A549 (cell line): ENCODE results near the genes HCFC1 and OPN1LW.

DNA sequence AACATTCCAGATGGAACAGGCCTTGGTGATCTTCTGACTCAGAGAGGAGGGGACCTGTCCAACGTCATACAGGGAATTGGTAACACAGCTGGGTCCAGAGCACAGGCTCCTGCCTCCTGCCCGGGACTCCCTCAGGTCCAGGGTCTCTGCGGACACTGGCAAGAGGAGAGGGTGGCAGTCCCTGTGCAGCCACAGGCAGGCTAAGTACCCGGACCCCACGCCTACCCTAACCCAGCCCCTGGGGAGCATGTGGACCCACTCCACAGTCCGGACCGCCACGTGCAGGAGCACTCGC lies 10.3 kb downstream of the CCNQ start:
- PRO-cap = no peak
CAGE:
- cytosol, long polyA plus RNA = no peak
- long polyA plus RNA = no peak
- nucleus, long polyA plus RNA = no peak

GRCh38 chrX:153684835-153685713 lies 2.7 kb upstream of the SLC6A8 start:
- PRO-cap = no peak
CAGE:
- cytosol, long polyA plus RNA = no peak
- long polyA plus RNA = no peak
- nucleus, long polyA plus RNA = no peak

DNA sequence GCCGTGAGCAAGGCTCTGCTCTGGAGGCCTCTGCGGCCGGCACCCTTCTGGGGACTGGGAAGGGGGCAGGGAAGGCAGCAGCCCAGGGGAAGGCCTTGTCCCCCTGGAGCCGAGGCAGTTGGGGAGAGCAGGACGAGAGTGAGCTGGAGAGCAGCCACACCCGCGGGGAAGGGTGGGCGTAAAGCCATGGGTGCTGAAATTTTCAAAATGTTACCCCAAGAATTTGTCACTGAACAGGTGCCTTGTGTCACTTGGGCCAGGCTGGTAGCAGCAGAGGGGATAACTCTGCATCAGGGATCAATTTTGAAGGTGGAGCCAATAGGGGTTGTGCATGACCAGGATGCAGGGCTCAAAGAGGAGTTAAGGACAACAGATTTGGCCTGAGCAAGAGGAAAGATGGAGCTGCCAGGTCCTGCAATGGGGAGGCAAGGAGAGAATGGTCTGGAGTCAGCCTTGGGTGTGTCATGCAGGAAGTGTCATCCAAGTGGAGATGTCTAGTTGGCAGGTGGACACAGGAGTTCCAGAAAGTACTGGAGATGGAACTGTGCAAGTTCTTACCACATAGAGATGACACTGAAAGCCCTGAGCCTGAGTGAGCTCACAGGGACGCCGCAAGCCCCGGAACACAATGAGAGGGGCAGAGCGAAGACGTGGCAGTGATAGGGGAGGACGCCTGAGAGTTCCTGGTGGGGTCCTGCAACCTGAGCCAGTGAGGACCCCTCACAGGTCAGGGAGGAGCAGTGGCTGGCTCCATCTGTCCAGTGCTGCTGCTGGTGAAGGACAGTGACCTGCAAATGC lies 9.1 kb downstream of the SLC6A8 start:
- PRO-cap = no peak
CAGE:
- cytosol, long polyA plus RNA = no peak
- long polyA plus RNA = no peak
- nucleus, long polyA plus RNA = no peak

GRCh38 chrX:153706519-153707307 lies 17.5 kb downstream of the BCAP31 start:
- PRO-cap = no peak
CAGE:
- cytosol, long polyA plus RNA = no peak
- long polyA plus RNA = no peak
- nucleus, long polyA plus RNA = no peak

GRCh38 chrX:153740535-153740974 lies 15.9 kb downstream of the ABCD1 start:
- PRO-cap = no peak
CAGE:
- cytosol, long polyA plus RNA = no peak
- long polyA plus RNA = no peak
- nucleus, long polyA plus RNA = no peak

- PRO-cap = no peak
CAGE:
- cytosol, long polyA plus RNA = no peak
- long polyA plus RNA = no peak
- nucleus, long polyA plus RNA = no peak
Measured at GRCh38 chrX:153830560-153830776, 124 bp upstream of the PDZD4 start.

GRCh38 chrX:153900661-153901404 lies 3.6 kb upstream of the AVPR2 start:
- PRO-cap = no peak
CAGE:
- cytosol, long polyA plus RNA = no peak
- long polyA plus RNA = no peak
- nucleus, long polyA plus RNA = no peak

DNA sequence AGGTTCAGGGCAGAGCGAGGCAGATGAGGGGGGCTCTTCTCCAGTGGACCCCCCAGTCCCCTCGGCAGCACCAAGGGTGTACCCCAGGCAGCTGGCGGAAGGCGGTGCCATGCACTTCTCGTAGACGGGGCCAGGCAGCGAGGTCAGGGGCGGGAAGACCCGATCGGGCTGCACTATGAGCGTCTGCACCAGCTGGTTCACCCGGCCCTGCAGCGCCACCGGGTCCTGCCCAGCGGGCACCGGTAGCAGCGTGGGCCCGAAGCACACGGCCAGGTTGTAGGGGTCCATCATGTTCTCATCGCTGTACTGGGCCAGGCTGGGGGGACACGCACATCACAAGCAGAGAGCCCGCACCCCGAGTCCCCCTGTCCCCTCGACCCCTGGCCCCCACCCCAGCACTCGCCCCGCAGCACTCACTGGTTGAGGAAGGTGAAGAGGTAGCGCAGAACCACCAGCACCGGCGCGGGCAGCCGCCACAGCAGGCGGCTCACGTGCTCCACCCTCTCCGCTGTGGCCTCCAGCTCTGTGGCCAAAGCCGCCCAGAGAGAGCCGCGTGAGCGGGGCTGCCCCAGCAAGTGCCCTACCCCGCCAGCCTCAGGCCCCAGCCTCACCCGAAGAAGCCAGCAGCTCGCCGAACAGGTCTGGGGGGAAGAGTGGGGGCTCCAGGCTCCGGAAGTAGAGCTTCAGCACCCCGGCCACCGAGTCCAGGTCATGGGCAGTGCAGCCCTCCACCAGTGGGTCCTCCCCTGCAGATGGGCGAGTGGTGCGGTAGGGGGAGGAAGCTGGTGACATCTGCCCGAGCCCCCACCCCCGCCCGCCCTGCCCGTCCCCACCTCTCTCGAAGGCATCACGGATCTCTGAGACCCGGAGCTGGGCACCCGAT lies 5.9 kb downstream of the AVPR2 start:
- PRO-cap = no peak
CAGE:
- cytosol, long polyA plus RNA = no peak
- long polyA plus RNA = no peak
- nucleus, long polyA plus RNA = no peak

GRCh38 chrX:153934157-153934644 lies 636 bp downstream of the NAA10 start:
- PRO-cap = no peak
CAGE:
- cytosol, long polyA plus RNA = no peak
- long polyA plus RNA = no peak
- nucleus, long polyA plus RNA = no peak

DNA sequence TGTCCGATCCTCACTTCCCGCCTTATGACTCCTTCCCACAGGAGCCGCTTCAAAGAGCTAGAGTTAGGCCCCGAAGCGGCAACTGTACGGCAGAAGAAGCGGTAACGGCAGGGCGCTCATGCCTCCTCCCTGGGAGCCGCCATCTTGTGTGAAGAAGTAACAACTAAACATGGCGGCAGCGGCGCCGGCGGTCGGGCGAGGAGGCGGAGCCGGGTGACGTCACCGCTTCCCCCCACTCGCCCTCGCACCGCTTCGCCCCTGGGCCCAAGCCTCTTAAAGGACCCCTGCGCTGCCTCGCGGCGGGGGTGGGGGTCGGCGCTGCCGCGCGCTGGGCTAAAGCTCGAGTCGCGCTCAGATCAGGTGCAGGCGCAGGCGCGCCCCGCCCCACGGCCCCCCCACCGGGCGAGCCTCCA lies at the start of gene HCFC1:
Gene HCFC1, minus strand, starts transcription at position 150 of the 413 bp plus-strand sequence.
- PRO-cap = bidirectional peak, plus-strand start at position 276 of the sequence, minus-strand start at position 151 of the sequence
CAGE:
- cytosol, long polyA plus RNA = start-site peak on the minus strand centred at position 152 of the sequence, 45 bp wide, 138 and 283 reads in 2 replicates
- long polyA plus RNA = no peak
- nucleus, long polyA plus RNA = start-site peak on the minus strand centred at position 34 of the sequence, 218 bp wide, 30 and 127 reads in 2 replicates

DNA sequence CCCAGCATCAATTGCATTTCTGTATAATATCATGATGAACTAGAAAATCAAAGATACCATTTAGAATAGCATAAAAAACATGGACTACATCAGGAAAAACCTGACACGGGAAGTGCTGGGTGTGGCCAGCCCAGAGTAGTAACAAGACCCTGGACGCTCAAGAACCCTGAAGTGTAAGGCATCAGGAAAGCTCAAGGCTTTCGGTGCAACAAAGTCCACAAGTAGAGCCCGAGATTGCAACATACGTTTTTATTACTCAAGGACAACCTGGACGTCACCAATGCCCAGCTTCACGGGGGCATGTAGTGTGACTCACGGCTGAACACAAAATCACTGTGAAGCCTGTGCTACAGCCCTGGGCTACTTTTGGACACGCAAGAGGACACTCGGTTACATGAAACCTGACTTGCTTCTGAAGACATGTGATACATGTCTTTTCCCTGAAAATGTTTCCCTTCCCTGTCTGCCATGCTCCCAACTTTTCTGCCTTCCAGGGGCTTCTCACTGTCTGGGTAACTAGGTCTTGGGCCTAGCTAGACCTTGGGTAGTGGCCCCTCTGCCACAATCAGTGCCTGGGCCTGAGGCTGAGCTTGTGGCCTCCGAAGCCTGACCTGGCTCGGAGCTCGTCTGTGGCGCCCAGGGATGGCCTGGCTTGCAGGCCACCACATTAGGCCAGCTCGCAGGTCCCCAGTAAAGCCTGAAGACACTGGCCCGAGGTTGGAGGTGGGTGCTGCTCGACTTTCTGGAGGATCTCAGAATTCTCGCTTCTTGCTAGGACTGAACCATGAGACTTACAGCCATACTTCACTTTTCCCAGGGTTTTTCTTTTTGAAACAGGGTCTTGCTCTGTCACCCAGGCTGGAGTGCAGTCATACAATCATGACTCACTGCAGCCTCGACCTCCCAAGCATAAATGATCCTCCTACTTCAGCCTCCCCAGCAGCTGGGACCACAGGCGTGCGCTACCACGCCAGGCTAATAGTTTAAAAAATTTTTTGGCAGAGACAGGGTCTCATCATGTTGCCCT lies 9.1 kb downstream of the IRAK1 start:
- PRO-cap = no peak
CAGE:
- cytosol, long polyA plus RNA = no peak
- long polyA plus RNA = no peak
- nucleus, long polyA plus RNA = no peak

DNA sequence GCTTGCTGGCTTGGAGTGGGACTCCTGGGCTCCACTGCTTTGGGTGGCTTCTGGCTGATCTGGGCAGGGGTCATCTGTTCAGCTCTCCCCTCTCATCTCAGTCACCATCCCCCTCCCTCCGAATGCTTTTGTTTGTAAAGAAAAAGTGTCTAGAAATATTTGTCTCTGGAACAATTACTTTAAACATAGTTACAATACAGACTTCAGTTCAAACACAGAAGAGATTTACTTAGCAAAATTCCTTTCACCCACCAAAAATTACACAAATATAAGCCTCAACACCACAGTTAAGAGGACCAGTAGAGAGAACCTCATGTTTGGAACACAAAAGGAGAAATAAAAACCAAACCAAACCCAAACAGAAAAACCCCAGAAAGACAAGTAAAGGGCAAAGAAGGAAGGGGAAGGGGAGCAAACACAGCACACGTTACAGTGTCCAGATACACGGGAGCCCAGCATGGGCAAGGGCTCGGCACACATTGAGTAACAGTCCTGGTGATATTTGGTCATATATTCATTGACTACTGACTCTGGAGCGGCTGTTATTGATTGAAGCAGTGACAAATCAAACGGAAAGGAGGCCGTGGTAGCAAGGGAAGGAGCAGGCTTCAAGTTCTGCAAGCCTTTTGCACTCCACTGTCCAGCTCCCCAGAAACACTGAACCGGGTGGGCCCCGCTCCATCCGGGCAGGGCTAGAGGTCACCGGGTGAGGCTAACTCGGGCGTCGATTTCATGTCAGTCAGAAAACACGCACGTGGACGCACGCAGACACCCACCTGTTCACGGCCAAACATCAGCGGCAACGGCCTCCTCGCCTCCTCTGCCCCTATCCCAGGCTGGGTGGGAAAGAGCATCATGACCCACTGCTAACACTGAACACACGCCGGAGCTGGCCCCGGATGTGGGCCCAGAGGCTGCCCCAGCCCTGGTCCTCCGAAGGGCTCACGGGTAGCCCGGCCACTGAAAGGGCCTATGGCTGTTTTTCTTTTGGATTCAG lies 3.6 kb upstream of the IRAK1 start:
- PRO-cap = no peak
CAGE:
- cytosol, long polyA plus RNA = no peak
- long polyA plus RNA = no peak
- nucleus, long polyA plus RNA = no peak

- PRO-cap = no peak
CAGE:
- cytosol, long polyA plus RNA = no peak
- long polyA plus RNA = no peak
- nucleus, long polyA plus RNA = no peak
Measured at GRCh38 chrX:154116252-154116866, 18.8 kb upstream of the MECP2 start.

GRCh38 chrX:154143999-154144493 lies at the start of gene OPN1LW:
TSS of gene OPN1LW (plus strand) at chrX:154144243.
- PRO-cap = no peak
CAGE:
- cytosol, long polyA plus RNA = no peak
- long polyA plus RNA = no peak
- nucleus, long polyA plus RNA = no peak

DNA sequence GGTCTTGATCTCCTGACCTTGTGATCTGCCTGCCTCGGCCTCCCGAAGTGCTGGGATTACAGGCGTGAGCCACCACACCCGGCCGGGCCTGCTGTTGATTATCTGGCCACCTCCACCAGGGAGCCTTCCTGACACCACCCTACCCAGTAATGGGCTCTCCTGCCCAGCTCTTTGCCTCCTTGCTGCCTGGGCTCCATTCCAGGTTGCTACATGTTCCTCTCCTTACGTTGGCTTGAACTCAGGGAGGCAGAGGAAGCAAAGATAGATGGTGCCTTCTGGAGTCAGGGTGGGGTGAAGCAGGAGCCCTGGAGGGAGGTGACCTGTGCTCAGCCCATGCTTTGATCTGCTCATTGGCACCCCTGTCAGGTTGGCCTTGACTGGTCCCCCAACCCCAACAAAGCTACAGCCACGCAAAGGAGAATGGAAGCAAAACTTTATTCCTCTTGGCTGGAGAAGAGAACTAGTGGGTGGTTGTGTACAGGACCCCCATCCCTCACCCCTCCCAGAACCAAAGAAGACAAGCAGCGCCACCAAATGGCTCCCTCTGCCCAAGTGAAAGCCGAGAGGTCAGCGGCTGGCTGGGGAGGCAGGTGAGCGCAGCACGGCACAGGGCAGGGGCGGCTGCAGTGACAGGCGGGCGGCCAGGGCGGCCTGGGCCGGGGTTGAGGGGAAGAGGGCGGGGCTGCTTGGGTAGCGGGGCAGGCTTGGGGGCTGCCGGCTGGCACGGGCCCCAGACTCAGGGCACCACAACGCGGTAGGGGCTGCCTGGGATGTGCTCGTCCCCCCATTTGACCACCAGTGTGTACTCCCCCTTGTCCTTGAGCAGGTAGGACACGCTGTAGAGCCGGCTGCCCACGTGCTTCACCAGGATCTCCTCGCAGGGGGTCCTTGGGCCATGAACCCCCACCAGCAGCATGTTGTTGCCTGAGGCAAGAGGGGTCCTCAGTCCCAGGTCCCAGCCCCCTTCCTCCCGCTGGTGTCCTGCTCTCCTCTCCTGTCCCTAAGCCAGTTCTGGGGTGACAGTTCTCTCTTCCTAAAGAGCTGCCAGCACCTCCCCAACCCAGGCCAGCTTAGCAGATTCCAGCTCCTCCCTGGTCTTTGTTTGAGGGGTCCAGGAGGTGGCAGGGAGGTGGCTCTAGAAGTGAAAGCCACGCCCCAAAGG lies 25.9 kb downstream of the FLNA start:
- PRO-cap = no peak
CAGE:
- cytosol, long polyA plus RNA = no peak
- long polyA plus RNA = no peak
- nucleus, long polyA plus RNA = no peak

GRCh38 chrX:154364194-154365003 lies 10.0 kb downstream of the FLNA start:
- PRO-cap = no peak
CAGE:
- cytosol, long polyA plus RNA = no peak
- long polyA plus RNA = no peak
- nucleus, long polyA plus RNA = no peak

GRCh38 chrX:154372372-154373068 lies 1.9 kb downstream of the FLNA start:
- PRO-cap = no peak
CAGE:
- cytosol, long polyA plus RNA = no peak
- long polyA plus RNA = no peak
- nucleus, long polyA plus RNA = no peak

GRCh38 chrX:154382301-154382550 lies 3.1 kb downstream of the EMD start:
- PRO-cap = no peak
CAGE:
- cytosol, long polyA plus RNA = no peak
- long polyA plus RNA = no peak
- nucleus, long polyA plus RNA = no peak

- PRO-cap = no peak
CAGE:
- cytosol, long polyA plus RNA = no peak
- long polyA plus RNA = no peak
- nucleus, long polyA plus RNA = no peak
Measured at GRCh38 chrX:154398444-154399483, 587 bp downstream of the RPL10 start.

DNA sequence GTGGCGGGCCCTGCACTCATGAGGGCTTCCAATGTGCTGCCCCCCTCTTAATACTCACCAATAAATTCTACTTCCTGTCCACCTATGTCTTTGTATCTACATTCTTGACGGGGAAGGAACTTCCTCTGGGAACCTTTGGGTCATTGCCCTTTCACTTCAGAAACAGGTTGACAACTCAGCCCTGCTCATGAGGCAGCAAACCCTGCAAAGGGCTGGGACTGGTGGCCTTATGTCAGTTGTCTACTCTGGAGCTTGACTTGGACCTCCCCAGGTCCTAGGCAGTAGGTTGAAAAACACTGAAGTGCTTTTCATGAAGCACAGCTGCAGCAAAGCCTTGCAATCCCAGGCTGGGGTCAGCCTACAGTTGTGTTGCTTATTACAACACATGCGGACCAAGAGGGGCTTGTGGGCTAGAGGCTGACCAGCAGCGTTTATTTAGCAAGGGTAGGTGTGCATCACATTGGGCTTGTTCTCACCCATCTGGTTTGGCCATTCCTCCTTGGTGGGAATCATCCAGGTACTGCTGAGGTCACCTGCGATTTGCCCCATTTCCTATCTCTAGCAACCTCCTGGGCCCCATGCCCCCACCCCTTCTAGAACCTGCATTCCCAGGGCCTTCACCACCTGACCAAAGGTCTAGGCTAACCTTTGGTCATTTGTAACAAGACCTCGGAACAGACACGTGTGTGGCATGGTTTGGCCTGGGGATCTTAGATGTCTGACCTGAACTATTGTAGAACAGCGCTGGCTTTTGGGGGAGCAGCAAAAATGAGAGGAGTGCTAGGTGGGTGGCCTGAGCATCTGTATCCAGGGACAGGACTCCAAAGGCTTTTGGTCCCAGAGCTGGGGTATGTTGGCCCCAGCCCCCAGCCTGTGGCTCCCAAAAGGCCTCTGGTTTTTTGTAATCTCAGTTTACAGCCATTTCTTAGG lies 2.9 kb downstream of the RPL10 start:
- PRO-cap = no peak
CAGE:
- cytosol, long polyA plus RNA = no peak
- long polyA plus RNA = no peak
- nucleus, long polyA plus RNA = no peak